Cytotoxic T cell (primary cell): ENCODE data around the gene CAMK4.

DNA sequence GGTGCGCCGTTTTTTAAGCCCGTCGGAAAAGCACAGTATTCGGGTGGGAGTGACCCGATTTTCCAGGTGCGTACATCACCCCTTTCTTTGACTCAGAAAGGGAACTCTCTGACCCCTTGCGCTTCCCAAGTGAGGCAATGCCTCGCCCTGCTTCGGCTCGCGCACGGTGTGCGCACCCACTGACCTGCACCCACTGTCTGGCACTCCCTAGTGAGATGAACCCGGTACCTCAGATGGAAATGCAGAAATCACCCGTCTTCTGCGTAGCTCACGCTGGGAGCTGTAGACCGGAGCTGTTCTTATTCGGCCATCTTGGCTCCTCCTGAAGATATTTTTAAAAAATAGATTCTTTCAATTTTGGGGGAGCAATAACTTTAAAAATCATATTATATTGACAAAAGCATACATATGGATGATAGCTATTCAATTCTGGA, 517.5 kb upstream of the NUDT12 start:
- PRO-cap, 2 experiments, result no peak in any of the 2 experiments

DNA sequence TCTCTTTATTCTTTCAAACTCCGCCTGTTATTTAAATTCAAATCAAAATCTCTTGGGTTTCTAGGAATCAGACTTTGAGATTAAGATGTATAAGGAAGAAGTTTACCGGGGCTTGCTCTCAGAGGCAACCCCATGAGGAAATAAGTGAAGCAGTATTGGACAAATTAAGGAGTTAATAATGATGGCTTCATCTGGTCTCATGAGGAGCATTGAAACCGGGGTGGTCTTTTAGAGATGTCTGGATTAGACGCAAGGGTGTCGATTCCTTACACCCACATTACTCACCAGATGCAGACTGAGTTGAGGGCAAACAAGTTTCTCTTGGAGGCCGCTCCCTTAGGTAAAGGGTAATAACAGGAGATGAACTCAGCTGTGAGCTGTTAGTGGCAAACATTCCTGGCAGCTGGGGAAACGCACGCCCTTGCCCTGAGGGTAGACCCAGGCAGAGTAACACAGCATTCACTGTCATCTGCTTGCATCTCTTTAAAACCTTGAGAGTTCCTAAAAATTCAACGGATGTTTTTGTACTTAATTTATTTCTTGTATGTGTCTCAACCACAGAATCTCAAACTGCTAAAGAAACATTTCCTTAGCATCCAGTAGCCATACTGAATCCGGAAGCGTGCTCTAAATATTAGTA, 1348.2 kb upstream of the NUDT12 start:
- PRO-cap, 2 experiments, result no peak in any of the 2 experiments

DNA sequence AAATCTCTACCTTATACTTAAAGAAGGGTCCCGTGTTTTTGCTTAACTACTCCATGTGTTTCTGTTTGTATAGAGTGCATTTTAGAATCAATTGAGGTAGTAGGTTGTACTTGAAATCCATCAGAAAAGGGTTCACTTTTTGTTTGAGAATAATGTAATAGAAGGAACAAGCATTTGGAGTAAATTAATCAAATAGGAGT, 1576.2 kb upstream of the NUDT12 start:
- PRO-cap, 2 experiments, result no peak in any of the 2 experiments

GRCh38 chr5:105391838-105392347, 1829.3 kb upstream of the NUDT12 start:
- PRO-cap, 2 experiments, result no peak in any of the 2 experiments

GRCh38 chr5:107431970-107432443, 238.7 kb downstream of the EFNA5 start:
- PRO-cap, 2 experiments, result no peak in any of the 2 experiments

DNA sequence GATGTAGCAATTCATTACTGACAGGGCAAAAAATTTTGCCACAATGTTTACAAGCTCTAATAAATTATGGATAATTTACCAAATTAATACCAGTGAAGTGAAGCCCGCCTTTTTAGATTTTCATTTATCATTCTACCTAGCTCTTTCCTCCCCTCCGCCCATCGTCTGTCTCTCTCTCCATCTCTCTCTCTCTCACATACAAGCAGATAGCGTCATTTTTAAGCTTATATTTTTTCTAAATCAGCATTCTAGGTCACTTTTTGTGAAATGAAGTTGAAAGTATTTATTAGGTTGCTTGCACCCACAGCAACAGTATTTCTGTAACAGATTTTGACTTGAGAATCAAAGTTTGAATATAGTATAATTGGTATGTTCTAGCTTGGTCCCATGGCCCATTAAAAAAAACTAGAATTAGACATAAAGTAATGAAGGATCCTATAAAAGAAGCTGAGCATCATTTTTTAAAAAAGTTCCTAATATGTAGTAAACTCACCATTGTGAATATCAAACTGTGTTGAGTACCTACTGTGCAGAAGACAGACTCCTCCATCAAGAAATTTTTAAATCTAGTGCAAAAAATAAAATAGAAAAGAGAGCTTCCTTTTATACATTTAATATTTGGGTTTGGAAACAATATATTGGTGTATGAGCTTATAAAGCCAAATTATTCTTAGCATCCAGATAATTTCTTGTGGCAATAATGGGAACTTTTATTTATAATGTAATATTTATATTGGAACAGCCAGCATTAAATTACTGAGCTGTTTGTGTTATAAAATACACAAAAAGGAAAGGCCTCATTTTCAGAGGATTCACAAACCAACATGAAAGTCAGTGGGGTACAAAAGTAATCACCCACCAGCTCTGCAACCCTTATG, 108.3 kb downstream of the EFNA5 start:
- PRO-cap, 2 experiments, result no peak in any of the 2 experiments

DNA sequence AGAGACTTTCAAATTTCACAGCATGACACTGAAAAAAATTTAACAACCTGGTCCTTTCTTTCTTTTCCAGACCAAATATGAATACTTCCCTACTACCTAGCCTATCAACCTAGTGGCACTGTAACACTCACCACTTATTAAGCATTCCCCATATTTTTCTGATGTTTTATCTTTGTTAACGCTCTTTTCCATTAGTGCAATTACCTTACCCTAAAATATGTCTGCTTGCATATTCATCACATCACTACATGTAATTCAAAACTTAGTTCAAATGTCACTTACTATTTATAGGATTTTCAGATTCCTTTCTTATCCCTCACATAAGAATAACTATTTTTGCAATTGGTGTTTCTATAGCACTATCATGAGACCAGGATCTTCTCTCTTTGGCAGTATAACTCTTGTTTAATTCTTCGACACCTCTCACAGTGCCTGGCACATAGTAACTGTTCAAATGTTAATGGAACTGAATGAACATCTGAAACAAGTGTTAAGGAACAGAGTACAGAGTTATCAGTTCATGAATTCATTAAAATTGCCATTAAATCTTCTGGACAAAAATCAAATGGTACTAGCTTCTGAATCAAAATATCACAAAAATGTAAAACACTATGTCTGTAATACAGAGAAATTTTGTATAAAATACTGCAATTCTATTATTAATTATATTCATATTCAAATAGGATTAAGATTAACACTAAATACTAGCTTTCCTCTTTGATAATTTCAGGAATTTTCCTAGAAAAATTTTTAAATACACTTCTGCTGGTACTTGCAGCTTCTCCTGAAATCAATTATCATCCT, 40.1 kb downstream of the FBXL17 start:
- PRO-cap, 2 experiments, result no peak in any of the 2 experiments

- PRO-cap, 2 experiments, result peak in 2 of 2 experiments; most common plus-strand start chr5:108381358 (in 2); most common minus-strand start chr5:108381367 (in 2)
Measured at GRCh38 chr5:108381064-108381583, 774 bp downstream of the FBXL17 start.

DNA sequence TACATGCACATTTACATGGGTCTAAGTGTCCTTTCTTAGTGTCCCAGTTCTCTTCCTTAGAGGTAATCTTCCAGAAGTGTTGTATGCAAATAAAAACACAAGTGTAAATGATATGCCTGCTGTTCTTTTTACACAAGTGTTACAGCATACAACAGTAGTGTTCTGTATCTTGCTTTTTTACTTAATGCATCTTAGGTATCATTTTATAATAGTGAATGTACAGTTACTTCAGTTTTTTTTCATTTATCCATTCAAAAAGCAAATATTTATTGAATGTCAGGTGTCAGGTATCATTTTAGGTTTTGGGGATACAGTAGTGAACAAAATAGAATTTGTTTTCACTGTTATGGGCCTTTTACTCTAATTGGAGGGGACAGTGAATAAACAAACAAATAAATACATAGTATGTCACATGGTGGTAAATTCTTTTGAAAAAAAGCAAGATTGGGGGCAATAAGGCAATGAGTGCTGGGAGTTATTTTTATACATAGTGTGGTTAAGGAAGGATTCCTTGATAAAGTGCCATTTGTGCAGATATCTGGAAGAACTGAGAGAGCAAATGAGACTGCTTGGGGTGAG, 156.2 kb downstream of the FER start:
- PRO-cap, 2 experiments, result no peak in any of the 2 experiments

DNA sequence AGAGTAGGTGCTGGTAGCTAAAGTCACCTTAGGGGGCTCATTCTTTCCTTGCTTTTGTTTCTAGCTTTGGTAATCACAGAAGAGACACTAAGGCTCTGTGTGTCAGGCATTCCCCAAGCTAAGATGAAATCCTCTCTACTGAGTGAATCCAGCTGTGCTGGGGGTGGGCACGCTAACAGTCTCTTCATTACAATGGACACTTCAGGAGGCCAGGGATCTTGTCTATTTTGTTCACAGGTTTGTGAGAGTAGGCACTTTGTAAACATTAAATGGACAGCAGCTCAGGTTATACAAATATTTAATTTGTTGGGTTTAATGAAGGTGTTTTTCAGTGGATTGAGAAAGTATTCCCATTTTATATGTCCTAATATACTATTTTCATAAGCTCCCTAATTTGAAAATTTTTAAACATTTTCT, 79.0 kb downstream of the PJA2 start:
- PRO-cap, 2 experiments, result peak in 1 of 2 experiments; most common minus-strand start position 285 of the sequence (in 1)

- PRO-cap, 2 experiments, result peak in 2 of 2 experiments; most common plus-strand start chr5:109409145 (in 1); most common minus-strand start chr5:109409314 (in 2)
Measured at GRCh38 chr5:109408530-109409388, 1.0 kb downstream of the PJA2 start.

GRCh38 chr5:109410132-109410519, 352 bp upstream of the PJA2 start:
- PRO-cap, 2 experiments, result peak in 2 of 2 experiments; most common plus-strand start chr5:109410413 (in 1)

DNA sequence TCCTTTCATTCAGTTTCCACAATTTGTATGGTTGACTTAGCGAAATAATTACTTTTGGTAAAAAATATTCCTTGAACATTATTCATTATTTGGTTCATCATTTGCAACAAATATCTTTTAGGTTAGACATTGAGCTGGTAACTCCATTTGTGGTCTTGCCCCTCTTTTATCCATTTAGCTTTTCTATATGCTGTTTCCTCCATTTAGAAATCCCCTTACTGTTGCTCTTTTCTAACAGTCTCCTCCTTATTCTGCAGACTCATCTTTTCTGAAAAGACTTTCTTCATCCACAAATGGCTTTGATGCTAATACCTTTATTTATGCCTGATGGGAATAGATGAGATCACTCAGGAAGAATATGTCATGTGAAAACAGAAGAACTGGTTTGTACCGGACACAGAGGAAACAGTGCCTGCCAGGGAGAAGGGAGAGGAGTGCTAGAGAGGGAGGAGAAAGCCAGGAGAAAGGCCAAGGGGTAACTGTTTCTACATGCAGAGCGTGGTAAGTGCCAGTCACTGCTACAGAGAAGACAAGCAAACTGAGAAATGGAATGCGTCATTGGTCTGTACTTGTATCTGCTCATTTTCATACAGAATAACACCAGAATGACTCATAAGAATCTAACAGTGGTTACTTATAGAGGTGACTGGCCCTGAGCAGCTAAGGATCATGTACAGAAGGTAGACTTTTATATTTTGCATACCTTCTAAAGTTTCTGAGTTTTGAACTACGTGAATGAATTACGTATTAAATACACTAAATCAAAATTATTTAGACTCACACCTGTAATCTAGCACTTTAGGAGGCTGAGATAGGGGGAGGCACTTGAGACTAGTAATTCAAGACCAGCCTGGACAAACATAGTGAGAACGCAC, 45.9 kb upstream of the PJA2 start:
- PRO-cap, 2 experiments, result no peak in any of the 2 experiments

- PRO-cap, 2 experiments, result no peak in any of the 2 experiments
Measured at GRCh38 chr5:109468572-109469299, 59.0 kb upstream of the PJA2 start.

- PRO-cap, 2 experiments, result no peak in any of the 2 experiments
Measured at GRCh38 chr5:109774517-109775044, 84.9 kb downstream of the MAN2A1 start.

- PRO-cap, 2 experiments, result no peak in any of the 2 experiments
Measured at GRCh38 chr5:109805380-109805996, 115.8 kb downstream of the MAN2A1 start.

GRCh38 chr5:110054360-110054741, 364.6 kb downstream of the MAN2A1 start:
- PRO-cap, 2 experiments, result no peak in any of the 2 experiments

GRCh38 chr5:111127208-111128376, 35.4 kb downstream of the WDR36 start:
- PRO-cap, 2 experiments, result no peak in any of the 2 experiments

- PRO-cap, 2 experiments, result peak in 2 of 2 experiments; most common plus-strand start chr5:111224386 (in 2); most common minus-strand start chr5:111224254 (in 2)
Measured at GRCh38 chr5:111223298-111224580, at the start of gene CAMK4. Gene CAMK4, plus strand, starts transcription at chr5:111224384.

DNA sequence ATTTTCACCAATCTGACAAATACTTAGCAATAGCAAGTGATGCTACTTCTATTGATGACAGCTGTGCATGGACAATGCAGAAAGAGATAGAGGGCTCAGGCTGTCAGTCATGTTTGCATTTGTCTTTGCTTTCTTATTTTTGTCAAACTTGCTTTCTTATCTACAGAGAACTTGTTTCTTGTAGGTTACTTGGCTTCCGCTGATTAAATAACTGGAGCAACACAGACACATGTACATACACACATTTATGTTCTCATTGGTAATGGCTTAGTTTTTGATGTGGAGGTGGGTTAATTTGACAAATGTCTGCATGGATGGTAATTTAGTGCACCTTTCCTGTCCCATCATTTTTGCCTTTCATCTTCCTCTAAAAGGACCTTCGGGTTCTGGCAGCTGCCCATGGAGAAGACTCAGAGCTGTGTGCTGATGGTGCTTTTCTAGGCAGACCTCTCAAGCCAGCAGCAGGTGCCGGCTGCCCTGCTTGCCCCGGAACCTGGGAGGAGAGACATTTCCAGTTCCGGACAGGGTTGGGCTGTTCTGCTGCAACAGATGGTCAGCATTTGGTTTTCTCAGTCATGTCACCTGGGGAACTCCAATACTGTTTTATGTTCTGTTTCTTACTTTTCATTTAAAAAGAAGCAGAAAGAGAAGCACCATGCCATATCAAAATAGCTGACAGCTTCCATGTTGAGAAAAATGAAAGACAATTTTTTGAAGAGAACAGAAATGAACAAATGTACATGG, 28.9 kb downstream of the CAMK4 start:
- PRO-cap, 2 experiments, result peak in 1 of 2 experiments; most common plus-strand start position 400 of the sequence (in 1); most common minus-strand start position 205 of the sequence (in 1)